Iris pigment epithelial cell (primary cell): ENCODE data around the genes UBE2D4, NPC1L1, H2AZ2 and MYO1G.

DNA sequence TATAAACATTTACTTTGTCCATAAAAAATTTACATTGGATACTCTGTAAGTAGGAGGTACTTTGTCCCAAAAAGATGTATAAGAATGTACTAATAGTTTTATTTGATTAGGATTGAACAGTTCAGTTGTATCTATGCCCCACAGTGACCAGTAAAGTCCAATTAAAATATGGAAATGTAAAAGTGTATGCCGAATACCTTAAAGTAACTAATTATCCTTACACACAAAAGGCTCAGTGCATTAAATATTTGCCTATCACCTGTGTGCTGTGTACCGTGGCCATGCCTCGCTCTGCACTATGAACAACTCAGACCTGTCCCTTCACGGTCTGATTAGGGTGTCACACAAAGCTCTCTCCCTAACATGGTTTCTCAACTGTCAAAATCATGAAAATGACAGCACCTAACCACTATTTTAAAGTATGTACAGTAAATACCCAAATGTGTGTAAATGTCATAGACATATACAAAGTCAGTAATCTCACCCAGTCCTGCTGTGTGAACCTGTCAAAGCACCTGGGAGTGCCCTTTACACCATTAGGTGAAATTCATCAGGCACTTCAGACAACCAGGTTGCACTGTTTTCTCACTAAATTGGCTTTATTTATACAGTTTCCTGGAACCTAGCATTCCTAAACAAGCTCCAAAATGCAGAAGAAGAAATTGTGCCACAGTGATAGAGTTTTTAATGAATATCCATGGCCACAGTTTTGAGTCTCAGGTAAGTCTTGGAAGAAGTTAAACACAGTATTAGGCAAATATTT is 43.1 kb downstream of the STK17A start:
- RRBS, result no CpG with 5 or more reads among the region's 4 CpGs

GRCh38 chr7:43702246-43703025 is 26.9 kb downstream of the COA1 start:
- RRBS, result no CpG with 5 or more reads among the region's 7 CpGs

GRCh38 chr7:43764022-43764342 is 5.5 kb downstream of the BLVRA start:
- RRBS, result no CpG with 5 or more reads among the region's 7 CpGs

DNA sequence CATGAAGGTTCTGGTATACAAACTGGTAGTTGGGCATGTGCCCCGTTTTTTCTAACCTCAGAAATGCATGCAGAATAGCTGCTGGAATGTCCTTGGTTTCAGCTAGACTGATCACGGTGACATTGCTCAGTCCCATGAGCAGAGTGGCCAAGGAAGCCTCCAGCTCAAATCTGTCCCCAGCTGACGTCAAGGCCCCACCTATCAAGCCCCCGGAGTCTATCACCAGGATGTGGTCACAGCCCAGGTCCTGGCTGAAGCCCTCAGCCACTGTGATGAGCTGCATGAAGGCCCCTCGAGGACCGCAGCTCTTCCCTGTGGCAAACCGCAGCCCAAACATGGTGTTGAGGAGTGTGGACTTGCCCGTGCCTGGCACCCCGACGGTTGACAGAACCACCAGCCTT is 7.7 kb upstream of the MRPS24 start:
- RRBS, result no CpG with 5 or more reads among the region's 10 CpGs

DNA sequence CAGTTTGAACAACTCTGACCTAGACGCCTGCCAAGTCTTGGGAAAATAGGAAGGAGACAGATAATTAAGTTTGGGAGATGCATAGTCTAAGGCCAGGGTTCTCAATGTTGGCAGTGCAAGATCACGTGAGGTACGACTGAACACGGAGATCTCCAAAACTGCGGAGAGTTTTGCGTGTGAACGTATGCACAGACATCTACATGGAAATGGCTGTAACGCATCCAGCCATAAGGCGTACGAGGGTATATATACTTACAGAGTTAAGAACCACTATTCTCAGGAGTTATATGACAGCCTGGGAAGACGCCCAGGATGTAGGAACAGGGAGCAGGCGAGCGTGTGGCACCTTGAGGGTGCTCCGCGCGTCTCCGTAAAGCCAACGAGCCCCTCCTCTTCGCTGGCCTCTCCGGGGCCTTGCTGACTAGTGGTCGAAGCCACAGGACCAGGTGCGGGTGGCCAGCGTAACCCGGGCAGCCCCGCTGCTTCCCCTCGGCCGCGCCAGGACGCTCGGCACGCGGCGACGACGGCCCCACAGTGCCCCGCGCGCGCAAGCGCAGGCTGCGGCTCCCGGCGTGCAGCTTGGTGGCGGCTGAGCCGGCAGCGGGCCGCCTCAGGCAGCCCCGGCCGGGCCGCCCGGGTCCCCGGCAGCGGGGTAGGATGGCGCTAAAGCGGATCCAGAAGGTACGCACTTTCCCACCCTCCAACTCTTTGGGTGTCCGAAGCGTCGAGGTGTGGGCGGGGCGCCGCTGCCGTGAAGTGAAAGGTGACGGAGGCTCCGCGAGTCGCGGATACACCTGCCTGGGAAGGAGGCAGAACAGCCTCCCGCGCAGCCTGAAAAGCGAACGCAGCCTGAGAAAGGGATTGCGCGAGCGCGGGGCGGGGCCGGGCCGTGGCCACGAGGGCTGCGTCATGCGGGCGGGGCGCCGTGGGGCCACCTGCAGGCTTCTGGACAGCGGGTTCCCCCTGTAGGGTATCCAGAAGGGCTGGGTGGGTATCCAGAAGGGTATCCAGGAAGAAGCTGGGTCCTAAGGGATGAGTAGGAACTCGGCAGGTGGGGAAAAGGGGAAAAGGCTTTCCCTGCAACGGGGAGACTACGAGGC is at the start of gene UBE2D4:
Gene UBE2D4 (plus strand): TSS at position 561 of the 1,100 bp plus-strand sequence.
- RRBS, result 2% methylated on average over 16 of the region's 89 CpGs

GRCh38 chr7:44101642-44102000 is 2.5 kb upstream of the AEBP1 start:
- RRBS, result no CpG with 5 or more reads among the region's 3 CpGs

DNA sequence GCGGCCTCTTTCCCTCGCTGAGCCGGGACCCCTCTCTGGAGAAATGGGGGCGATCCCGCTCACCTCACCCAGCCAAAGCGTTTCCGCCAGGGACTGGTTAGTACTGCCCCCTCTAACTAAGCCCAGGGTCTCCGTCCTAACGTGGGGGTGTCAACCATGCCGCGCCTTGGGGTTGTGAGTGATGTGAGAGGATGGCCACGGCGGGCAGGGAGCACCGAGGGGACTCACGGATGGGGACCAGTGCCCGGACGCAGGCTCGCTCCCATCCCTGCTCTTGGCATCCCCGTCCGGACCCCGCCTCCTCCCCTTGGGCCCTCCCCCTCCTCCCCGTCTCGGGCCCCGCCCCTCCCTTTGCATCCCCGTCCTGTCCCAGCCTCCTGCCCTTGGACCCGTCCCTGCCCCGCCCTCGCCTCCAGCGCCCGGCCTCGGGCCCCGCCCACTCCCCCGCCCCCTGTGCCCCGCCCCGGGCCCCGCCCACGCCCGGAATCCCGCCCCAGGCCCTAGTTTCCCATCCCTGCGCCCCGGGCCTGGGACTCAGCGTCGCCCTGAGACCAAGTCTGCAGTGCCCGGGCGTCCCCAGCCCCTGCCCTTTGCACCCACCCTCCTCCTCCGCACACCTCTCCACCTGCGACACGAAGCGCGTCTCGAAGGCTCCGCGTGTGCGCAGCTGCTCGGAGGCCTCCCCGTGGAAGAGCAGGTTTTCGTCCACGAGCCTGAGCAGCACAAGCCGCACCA is 4.9 kb upstream of the MYL7 start:
- RRBS, result 8% methylated on average over 22 of the region's 59 CpGs

GRCh38 chr7:44213153-44214074 is 12.6 kb downstream of the YKT6 start:
- RRBS, result no CpG with 5 or more reads among the region's 8 CpGs

- RRBS, result 3% methylated on average over 11 of the region's 54 CpGs
Observed at GRCh38 chr7:44309674-44310172, 15.7 kb downstream of the CAMK2B start.

- RRBS, result 3% methylated on average over 34 of the region's 40 CpGs
Observed at GRCh38 chr7:44324963-44325228, 498 bp downstream of the CAMK2B start.

GRCh38 chr7:44489615-44490281 is 710 bp downstream of the NUDCD3 start:
- RRBS, result no CpG with 5 or more reads among the region's 21 CpGs

DNA sequence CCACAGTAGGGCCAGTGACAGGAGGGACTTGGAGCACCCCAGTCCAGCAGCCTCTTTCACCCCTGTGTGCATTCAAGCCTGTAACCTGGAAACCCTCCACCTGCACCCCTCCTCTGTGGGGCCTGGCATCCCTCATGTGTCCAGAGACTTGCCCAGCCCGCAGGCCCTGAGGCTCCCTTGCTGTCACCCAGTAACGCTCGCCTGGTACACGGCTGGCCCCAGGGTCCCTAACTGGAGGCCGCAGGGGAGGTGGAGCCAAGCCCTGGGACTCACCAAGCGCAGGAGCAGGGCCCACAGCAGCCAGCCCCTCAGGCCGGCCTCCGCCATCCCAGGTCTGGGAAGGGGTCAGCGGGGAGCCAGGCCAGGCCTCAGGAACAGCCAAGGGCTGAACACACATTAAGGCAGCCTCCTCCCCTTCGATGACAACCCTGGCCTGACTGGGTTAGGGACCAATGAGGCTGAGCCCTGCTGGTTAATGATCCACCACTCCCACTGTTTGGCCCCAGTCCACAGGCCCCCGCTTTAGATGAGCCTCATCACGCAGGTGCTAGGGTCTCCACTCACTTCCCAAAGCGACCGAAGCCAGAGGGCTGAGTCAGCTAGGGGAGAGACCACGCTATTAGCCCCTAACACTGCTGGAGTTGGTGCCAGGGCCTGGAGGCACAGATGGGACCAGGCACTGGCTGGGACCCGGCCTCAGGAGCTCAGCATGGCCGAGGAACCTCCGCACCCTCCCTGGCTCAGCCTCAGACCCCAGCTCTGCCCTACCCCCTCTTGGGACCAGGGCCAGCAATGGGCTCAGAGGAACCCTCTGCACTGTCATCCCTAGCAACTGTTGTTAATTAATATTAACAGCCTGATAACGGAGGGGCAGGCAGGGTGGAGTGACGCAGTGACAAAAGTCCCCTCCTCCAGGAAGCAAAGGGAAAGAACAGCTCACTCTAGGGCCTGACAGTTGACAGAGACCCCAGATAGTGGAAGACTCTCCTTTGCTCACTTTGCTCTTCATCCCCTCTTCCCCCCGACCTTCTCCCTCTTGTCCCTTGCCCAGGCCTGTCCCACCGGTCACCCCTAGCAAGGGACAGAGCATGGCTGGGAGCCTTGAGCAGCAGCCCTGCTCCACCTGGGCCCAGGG is at the start of gene NPC1L1:
Gene NPC1L1 (minus strand): TSS at position 398 of the 1,135 bp plus-strand sequence.
- RRBS, result no CpG with 5 or more reads among the region's 22 CpGs

DNA sequence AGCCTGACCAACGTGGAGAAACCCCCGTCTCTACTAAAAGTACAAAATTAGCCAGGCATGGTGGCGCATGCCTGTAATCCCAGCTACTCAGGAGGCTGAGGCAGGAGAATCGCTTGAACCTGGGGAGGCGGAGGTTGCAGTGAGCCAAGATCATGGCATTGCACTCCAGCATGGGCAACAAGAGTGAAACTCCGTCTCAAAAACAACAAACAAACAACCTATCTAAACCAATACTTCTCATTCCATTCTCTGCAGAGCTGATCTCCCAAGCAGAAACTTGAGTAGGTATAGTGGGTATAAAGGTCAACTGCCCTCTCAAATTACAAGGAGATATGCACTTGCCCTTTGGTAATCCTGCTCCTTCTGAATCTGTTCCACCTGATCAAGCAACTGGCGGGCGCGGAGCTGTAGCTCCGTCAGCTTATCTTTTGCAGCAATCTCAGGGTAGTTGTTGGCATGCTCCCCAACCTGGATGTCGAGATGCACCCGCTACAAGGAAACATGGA is 1.2 kb downstream of the TMED4 start:
- RRBS, result no CpG with 5 or more reads among the region's 12 CpGs

- RRBS, result no CpG with 5 or more reads among the region's 21 CpGs
Observed at GRCh38 chr7:44846285-44846925, 1.5 kb downstream of the H2AZ2 start.

GRCh38 chr7:44847107-44848250 is at the start of gene H2AZ2:
Gene H2AZ2, minus strand, starts transcription at chr7:44848087.
- RRBS, result 1% methylated on average over 22 of the region's 91 CpGs

DNA sequence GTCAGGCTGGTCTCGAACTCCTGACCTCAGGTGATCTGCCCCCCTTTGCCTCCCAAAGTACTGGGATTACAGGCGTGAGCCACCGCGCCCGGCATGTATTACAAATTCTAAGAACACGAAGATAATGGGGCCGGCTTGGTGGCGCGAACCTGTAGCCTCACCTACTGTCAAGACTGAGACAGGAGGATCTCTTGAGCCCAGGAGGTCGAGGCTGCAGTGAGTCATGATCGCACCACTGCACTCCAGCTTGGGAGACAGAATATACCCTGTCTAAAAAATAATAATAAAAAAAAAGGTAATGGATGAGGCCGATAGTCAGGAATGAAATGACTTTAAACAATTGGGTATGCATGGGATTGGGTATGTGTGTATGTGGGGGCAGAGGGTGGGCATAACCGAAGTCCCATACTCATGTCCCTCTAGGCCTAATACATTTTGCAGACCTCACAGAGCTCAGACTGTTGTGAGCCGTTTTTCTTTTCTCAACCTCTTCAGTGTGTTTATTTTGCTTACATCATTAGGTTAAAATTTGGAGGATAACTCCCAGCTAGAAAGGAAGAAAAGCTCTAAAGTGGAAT is 1.1 kb upstream of the H2AZ2 start:
- RRBS, result no CpG with 5 or more reads among the region's 14 CpGs

DNA sequence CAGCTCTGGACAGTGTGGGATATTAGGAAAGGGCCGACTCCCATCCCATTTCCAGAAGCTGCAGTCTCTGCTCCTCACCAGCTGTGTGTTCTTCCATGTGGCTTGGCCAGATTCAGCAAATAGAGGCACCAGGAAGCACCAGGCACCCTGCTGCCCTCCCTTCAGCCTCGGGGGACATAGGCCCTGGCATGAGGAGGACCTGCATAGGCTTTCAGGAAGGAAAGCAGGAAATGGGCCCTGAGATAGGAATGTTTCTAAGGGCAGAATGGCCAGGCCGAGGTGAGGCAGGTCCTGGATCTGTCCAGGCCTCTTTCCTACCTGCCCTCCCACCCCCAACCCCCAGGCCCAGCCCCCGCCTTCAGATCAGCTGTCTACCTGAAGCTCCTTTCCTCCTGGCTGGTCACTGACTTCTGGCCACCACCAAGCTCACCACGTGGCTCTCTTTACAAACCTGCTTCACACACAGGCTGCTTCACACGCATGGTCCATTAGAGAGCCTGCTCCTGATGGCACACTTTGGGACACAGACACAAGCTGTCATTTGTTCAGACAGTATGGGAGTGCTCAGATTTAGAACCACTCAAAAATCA is 27.6 kb upstream of the PURB start:
- RRBS, result no CpG with 5 or more reads among the region's 6 CpGs

DNA sequence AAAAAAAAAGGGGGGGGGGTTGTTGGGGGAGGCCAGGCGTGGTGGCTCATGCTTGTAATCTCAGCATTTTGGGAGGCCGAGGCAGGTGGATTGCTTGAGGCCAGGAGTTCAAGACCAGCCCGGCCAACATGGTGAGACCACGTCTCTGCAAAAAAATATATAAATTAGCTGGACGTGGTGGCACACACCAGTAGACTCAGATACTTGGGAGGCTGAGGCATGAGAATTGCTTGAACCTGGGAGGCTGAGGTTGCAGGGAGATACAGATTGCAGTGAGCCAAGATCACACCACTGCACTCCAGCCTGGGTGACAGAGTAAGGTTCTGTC is 22.1 kb downstream of the MYO1G start:
- RRBS, result no CpG with 5 or more reads among the region's 5 CpGs

- RRBS, result 98% methylated on average over 2 of the region's 13 CpGs
Observed at GRCh38 chr7:44963991-44964434, 14.8 kb downstream of the MYO1G start.

DNA sequence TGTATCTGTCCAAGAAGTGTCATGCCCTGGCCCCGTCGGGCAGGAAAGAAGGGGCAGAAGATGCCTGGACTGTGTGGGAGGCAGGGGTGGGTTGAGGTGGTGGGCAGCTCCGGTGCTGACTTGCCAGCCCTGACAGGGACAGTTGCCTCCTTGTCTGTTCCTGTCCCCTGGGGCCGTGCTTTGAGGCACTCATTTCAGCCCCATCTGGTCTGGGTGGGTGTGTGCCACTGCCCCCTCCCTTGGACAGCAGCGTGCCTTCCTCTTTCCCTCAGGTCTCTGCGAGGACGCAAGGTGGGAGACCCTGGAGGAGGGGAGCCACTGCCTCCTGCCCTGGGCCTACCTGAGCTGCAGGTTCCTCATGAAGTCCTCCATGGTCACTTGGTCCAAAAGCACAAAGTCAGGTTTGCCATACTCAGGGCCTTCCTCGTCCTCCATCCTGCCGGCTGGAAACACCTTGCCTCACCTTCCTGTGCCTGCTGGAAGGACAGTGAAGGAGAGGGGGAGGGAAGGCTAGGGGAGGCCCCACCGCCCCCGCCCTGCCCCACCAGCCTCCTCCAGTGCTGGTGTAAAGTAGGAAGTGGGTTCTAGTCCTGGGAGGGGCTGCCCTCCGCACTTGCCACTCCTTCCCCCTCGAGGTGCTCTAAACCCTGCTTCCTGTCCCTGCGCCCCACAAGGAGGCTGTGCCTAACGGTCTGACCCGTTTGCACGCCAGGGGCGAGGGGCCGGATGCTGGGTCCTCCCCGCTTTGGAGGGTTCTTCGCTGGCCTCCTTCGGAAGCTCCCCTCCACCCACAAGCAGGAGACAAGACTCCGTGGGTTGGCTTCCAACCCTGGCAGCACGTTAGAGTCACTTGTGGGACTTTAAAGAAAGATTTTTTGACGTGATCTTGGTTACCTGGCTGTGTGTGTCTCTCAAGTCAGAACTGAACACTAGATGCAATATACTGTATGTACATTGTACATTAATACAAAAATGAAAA is at the start of gene MYO1G:
Gene MYO1G (minus strand): TSS at position 489 of the 979 bp plus-strand sequence.
- RRBS, result no CpG with 5 or more reads among the region's 25 CpGs